AG04449 (cell line): Measurements from ENCODE around the genes KRT80, KRT6A and KRT73.

DNA sequence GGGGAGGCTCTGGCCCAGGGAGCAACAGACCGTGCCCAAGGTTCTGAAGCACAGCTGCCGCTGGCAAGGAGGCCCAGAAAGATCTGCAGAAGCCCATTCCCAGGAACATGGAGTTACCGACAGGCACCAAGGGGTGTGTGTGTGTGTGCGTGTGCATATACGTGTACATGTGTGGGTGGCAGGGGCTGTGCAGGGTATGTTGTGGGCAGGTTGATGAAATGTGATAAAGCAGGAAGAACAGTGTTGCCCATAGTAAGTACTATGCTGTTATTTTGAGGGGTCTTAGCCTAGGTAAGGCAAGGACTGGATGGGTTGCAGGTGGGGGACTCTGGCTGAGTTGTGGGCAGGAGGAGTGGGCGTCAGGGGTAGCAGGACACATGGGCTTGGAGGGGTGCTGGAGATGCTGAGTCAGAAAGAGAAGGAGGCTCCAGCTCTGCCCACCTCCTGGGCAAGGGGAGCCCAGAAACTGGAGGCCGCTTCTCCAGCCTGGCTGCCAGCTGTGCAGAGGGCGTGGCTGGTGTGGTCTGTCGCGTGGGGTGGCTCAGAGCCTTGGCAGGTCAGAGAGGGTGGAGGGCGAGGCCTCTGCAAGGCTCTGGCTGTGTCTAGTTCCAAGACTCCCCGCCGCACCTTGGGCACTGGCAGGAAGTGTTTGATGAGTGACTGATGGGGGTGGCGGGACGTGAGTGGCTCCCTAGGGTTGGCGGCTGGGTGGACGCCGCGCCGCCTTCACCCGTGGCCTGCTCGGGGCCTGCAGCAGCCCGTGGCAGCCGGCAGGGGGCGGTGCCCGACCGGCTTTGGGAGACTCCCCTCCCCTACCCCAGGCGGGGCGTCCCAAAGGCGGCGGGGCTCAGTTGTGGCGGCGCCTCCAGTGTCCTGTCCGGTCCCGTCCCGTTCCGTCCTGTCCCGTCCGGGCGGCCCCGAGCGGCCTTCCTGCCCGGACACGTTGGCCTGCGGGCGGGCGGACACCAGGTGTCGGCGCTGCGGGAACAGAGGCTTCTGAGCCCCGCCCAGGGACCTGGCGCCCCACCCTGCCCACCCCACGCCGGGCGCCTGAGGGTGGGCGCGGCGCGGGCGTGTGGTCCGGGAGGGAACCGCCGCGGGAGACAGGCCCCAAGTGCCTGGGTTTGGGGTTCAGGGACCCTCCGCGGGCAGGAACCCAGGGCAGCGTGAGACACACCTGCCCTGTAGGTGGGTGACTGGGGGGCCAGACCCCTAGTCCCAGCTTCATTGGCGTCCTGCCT lies 39.9 kb downstream of the KRT80 start:
- RRBS: 6% methylated on average over 13 of the region's 68 CpGs

DNA sequence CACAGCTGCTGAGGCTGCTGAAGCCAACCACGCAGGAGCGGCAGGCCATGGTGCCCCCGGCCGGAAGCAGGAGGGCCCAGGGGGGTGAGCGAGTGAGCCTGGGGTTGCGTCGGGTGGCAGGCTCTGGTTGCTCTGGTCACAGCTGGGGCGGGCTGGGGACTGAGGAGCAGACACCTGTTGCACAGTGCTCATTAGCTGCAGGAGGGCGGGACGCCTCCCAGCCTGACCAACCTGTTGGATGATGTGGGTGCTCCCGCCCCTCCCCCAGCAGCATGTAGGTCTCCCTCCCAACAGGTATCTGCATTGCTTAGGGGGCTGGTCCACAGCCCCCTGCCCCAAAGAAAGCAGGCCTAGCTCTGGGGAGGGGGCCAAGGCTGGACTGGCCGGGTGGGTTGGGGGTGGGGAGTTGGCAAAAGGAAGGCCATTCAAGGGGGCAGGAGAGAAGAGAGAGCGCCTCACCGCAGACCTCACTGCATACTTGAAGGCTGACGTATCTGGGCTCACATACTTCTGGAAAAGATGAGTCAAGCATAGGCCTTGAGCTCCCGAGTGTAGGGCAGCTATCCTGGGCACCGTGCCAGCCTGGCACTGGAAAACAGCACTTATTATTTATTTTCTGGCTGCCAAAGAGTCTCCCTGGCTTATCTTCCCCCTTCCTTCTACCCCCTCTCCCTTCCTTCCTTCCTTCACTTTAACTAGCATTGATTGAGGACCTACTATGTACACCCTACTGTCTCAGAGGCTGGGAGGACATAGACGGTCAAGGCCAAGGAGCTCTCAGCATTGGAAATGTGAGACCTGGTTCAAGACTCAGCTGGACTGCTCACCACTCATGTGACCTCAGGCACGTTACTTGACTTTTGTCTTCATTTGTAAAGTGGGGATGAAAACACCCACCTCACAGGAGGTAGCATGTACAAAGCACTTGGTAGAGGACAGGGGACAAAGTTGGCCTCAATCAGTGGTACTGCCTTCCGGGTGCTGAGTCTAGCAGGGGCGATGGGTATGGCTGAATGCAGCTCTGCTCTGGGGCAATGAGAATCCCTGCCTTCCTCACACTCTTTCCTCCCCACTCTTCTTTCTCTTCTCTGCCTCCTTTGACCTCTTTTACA lies at the start of gene KRT80:
KRT80 (minus strand) TSS at position 161 of the 1,112 bp plus-strand sequence.
- RRBS: 48% methylated on average over 3 of the region's 21 CpGs

DNA sequence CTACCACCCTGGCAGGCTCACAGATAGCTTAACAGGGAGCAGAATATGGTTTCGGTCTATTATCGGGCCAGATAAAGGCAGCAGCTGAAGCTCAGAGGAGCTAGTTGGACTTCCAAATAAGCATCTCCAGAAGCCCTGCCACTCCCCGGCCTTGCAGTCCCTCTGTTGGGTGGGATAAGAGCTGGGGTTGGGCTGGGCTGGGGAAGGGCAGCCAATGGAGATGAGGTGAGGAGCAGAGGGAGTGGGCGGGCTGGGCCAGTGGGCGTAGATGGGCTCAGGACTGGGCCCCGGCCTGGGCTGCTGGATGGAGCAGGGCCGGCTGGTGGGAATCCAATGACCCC lies 8.5 kb upstream of the KRT80 start:
- RRBS: no CpG with 5 or more reads among the region's 7 CpGs

- RRBS: no CpG with 5 or more reads among the region's 17 CpGs
Measured at GRCh38 chr12:52202992-52203802, 11.4 kb upstream of the KRT80 start.

DNA sequence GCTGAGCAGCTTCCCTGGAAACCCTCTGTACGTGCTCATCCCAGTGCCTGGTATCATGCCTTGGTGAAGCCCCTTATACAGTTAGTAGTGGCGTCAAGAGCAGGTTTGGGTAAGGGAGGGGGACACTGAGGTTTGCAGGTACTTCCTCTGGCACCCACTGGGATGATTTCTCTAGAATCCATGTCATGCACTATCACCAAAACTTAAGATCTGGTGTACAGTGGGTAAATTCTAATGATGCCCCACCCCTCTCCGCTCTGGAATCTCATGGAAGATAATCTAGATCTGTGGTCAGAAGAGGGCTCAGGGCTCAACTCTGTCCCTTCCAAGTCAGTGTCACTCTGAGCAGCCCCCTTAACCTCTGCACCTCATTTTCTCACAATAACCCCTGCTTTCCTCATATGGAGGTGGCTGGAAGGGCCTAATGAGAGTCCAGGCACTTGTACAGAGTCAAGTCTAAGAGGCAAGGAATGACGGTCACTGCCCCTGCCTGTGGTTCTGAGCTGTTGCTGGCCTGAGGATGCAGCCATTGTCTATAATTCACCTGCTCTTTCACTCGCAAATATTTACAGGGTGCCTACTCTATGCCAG lies 19.9 kb upstream of the KRT86 start:
- RRBS: no CpG with 5 or more reads among the region's 5 CpGs

- RRBS: no CpG with 5 or more reads among the region's 17 CpGs
Measured at GRCh38 chr12:52304690-52305413, 13.5 kb upstream of the KRT81 start.

GRCh38 chr12:52486923-52488206 lies 5.7 kb downstream of the KRT6A start:
- RRBS: no CpG with 5 or more reads among the region's 14 CpGs

- RRBS: no CpG with 5 or more reads among the region's 24 CpGs
Measured at GRCh38 chr12:52492579-52493781, at the start of gene KRT6A. TSS of gene KRT6A (minus strand) at chr12:52493257.

GRCh38 chr12:52618364-52618992 lies at the start of gene KRT73:
TSS of gene KRT73 (minus strand) at chr12:52618559.
- RRBS: no CpG with 5 or more reads among the region's 7 CpGs

- RRBS: no CpG with 5 or more reads among the region's 8 CpGs
Measured at GRCh38 chr12:52629569-52629990, 11.2 kb upstream of the KRT73 start.

DNA sequence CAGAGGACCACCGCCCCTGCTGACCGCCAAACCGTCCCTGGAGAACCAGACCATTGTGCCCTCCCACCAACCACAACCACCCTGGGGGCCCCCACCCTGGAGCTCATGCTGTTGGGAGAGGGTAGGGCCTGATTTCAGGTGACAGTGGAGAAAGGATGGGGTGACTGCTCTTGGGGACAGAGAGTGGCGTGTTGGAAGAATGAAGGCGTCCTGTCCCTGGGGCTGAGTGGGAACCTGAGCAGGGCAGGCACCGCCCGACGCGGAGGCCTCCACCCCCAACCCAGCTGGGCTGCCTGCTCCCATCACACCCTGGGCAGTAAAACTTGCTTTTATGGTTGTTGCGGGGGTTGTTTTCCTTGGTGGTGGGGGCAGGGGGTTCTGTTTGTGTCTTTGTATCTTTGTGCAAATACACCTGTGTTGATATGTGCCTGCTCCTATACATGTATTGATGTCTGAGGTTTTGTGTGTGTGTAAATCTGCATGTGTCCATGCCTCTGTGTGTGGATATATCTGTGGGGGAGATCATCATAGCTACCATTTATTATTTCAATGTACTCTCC lies 24.2 kb upstream of the KRT78 start:
- RRBS: no CpG with 5 or more reads among the region's 10 CpGs

DNA sequence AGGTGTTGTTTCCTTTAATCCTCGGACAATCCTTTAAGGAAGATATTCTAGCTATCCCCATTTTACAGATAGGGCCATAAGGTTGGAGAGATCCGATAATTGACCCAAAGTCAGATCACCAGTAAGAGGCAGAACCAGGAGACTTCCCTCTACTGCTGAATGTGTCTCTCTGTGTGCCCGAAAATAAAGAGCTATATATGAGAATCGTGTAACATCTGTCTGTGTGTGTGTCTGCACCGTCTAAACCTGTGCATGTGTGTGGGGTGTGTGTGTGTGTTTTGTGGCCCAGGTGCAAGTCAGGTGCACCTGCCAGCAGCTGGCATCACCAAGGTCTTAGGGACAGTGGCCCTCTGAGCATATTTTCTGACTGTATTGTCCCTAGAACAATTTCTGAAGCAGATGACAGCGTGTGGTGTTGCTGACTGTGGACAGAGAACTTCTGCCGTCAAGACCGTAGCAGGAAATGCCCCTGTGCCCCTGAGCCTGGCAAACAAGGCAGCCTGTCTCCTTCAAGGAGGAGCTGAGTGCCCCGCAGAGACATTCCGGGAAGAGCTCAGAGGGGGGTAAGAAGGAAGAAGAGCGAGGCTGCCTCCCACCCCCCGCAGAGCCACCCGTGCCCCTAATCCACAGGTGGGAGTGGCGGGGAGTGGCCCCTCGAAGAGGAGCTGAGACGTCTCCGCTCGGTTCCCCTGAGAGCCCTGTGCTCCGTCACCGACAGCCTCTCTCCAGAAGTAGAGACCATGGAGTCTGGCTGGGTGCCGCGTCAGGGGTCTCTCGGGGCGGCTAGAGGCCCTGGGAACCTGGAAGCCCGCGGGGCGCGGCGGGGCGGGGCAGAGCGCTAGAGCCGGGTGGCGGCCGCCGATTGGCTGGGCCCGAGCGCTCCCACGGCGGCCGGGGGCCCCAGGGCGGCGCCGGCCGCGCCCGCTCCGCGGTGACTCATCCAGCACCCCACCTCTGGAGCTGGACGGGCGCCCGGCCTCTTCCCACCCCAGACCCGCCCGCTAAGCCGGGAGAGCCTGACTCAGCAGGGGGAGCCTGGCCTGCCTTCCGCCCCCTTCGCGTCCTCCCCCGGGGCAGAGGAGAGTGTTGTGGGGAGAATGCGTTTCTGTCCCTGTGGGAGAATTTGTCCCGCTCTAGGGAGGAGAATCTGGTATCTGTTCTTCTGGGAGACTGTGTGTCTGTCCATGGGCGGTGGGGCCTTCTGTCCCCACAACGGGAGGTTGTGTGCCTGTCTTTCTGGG lies 25.1 kb upstream of the KRT78 start:
- RRBS: 2% methylated on average over 20 of the region's 62 CpGs

GRCh38 chr12:52942436-52942751 lies 6.5 kb upstream of the KRT18 start:
- RRBS: no CpG with 5 or more reads among the region's 4 CpGs

- RRBS: no CpG with 5 or more reads among the region's 13 CpGs
Measured at GRCh38 chr12:52949502-52950565, 916 bp downstream of the KRT18 start.

GRCh38 chr12:52950566-52950948 lies 1.6 kb downstream of the KRT18 start:
- RRBS: no CpG with 5 or more reads among the region's 7 CpGs

DNA sequence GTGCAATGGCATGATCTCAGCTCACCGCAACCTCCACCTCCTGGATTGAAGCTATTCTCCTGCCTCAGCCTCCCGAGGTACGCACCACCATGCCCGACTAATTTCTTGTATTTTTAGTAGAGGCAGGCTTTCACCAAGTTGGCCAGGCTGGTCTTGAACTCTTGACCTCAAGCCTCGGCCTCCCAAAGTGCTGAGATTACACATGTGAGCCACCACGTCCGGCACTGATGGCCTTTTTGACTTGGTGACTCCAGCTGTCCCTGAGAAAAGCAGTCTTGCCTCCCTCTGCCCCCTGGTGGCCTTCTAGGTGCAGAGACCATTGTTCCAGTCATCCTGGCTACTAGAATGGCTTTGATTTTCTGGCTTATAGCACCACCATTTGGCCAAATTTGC lies 25.6 kb upstream of the EIF4B start:
- RRBS: no CpG with 5 or more reads among the region's 7 CpGs

GRCh38 chr12:53006588-53007556 lies 616 bp downstream of the EIF4B start:
- RRBS: 7% methylated on average over 4 of the region's 50 CpGs

DNA sequence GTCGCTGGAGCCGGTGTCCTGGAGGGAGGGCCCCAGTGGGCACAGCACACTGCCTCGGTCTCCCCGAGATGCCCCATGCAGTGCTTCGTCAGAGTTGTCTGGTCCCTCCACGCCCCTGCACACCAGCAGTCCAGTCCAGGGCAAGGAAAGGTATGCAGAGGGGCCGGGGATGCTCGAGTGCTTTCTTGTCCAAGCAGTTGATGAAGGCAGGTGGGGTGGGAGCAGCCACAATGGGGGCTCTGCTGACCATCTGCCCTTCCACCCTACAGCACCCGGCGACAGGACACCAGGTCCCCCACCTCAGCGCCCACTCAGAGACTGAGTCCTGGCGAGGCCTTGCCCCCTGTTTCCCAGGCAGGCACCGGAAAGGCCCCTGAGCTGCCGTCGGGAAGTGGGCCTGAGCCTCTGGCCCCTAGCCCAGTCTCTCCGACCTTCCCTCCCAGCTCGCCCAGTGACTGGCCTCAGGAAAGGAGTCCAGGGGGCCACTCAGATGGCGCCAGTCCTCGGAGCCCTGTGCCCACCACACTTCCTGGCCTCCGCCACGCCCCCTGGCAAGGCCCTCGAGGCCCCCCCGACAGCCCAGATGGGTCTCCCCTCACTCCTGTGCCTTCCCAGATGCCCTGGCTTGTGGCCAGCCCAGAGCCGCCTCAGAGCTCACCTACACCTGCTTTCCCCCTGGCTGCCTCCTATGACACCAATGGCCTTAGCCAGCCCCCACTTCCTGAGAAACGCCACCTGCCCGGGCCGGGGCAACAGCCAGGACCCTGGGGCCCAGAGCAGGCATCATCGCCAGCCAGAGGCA lies 10.7 kb downstream of the TNS2 start:
- RRBS: 85% methylated on average over 5 of the region's 28 CpGs

GRCh38 chr12:53200682-53201402 lies 6.2 kb downstream of the ITGB7 start:
- RRBS: no CpG with 5 or more reads among the region's 8 CpGs

GRCh38 chr12:53223033-53223751 lies 8.8 kb downstream of the RARG start:
- RRBS: 5% methylated on average over 10 of the region's 20 CpGs